ENCODE measurements around a stretch of chr6.

DNA sequence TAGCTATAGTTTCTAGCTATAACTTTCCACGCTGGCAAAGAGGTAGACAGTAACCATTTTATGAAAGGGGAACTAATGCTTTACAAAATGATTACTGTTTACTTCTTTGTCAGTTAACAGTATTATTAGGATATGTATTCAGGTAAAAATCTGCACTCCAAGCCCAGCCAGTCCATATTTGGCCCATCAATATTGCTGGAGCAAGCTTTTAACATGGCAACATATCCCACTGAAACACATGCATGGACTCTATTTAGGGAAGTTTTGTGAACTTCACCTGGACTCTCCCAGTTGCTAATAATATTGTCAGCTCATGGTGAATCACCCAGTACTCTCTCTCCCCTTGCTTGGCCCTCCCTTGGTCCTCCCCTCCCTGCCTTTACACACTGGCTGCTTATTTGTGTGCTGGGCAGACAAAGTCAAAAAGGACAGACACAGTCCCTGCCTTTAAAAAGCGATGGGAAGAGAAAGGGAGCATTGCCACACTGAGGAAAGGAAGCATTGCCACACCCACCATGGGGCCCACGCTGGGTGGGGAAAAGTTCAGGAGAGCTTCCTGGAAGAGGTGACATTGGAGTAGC is 143.3 kb upstream of the EXOC2 start:
- PRO-cap: no peak
- RRBS: no CpG with 5 or more reads among the region's 3 CpGs

- PRO-cap: no peak
- RRBS: 85% methylated on average over 6 of the region's 12 CpGs
These were observed 272.8 kb upstream of the FOXQ1 start for GRCh38 chr6:1038992-1039562.

DNA sequence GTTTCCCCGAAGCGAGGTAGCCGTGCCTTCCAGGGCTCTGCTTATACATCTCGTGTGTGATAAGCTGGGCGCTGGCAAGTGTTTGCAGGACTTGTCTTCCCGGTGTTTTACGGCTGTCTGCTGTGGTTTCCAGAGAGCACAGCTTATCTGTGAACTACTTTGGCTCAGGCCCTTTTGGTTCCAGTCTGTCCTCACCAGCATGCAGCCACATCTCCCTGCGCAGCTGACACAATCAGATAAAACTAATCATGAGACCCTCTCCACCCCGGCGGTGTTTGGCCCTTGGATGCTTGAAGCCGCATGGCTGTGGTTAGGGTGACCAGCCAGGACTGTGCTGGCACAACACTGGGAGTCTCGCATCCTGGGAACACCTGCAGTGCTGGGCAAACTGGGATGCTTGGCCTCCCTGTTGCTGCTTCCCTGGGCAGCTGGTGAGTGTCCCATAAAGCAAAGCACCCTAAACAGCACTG is 241.8 kb upstream of the FOXQ1 start:
- PRO-cap: bidirectional peak, plus-strand start at position 173 of the sequence, minus-strand start at position 119 of the sequence
- RRBS: no CpG with 5 or more reads among the region's 12 CpGs

DNA sequence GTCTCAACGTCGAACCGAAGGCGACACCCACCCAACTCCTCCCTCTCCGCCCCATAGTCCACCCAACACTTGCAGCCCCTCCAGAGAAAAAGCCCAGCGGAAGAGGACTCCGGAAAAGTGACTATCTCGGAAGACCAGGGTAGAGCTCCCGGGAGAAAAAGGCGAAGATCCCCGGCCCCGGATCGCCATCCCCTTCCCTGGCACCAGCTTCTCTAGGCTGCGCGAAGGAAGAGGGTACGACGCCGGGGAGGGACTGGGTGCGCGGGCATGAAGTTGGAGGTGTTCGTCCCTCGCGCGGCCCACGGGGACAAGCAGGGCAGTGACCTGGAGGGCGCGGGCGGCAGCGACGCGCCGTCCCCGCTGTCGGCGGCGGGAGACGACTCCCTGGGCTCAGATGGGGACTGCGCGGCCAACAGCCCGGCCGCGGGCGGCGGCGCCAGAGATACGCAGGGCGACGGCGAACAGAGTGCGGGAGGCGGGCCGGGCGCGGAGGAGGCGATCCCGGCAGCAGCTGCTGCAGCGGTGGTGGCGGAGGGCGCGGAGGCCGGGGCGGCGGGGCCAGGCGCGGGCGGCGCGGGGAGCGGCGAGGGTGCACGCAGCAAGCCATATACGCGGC is 648 bp downstream of the FOXQ1 start:
- PRO-cap: no peak
- RRBS: 3% methylated on average over 21 of the region's 73 CpGs

- PRO-cap: bidirectional peak, plus-strand start at chr6:1316310, minus-strand start at chr6:1316028; bidirectional peak, plus-strand start at chr6:1316392, minus-strand start at chr6:1316349; bidirectional peak, plus-strand start at chr6:1316570, minus-strand start at chr6:1316629; bidirectional peak, plus-strand start at chr6:1316751, minus-strand start at chr6:1316826
- RRBS: no CpG with 5 or more reads among the region's 49 CpGs
These were observed 4.4 kb downstream of the FOXQ1 start for GRCh38 chr6:1316052-1317001.

DNA sequence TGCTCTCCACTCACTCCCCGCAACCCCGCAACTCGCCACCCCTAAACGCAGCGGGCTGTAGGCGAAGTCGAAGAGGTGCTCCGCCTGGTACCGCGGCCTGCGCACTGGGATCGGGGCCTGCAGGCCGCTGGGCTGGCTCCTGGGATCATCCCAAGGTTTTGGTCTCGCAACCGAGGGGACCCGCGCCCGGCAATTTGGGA is 4.7 kb upstream of the FOXF2 start:
- PRO-cap: no peak
- RRBS: no CpG with 5 or more reads among the region's 18 CpGs

GRCh38 chr6:1641244-1641776 is 31.6 kb downstream of the FOXC1 start:
- PRO-cap: bidirectional peak, plus-strand start at chr6:1641640, minus-strand start at chr6:1641423
- RRBS: no CpG with 5 or more reads among the region's 12 CpGs

DNA sequence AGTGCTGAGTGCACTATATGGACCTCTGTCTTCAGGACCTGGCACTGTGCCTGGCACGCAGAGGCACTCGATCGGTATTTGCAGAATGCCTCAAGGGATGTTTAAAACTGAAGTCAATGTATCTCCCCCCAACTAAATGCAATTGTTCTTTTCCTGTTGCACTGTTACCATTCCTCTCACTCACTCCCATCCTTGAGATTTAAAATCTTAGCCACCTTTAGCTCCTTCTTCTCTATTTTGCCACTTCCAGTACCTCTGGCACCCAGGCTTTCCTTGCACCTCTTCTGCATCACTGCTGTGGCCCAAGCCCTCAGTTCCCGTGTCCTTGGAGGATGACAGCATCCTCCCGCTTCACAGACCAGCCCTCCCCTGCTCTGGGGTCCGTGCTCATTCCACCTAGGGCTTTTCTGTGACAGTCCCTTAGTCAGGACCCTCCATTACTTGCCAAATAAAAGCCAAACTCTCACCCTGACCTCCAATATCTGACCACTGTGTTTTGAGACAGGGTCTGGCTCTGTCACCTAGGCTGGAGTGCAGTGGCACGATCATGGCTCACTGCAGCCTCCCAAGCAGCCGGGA is 36.3 kb downstream of the FOXC1 start:
- PRO-cap: no peak
- RRBS: 83% methylated on average over 1 of the region's 8 CpGs

- PRO-cap: no peak
- RRBS: 100% methylated on average over 2 of the region's 7 CpGs
These were observed 132.6 kb downstream of the FOXC1 start for GRCh38 chr6:1742287-1742784.

GRCh38 chr6:1869361-1870577 is 260.1 kb downstream of the FOXC1 start:
- PRO-cap: no peak
- RRBS: no CpG with 5 or more reads among the region's 16 CpGs

DNA sequence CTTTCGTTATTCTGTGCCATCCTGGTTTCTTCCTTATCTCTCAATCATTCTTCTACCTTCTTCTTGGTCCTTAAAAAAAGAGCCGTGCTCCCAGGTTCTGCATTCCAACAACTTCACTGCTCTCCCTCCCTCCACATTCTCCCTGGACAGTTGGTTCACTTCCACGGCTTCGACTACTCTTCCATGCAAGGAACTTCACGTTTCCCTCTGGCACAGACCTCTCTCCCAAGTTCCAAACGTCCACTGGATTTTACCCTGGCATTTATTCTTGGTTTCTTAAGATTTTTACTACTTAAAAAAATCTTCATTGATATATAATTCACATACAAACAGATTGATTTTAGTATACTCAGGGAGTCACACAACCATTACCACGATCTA is 279.6 kb downstream of the FOXC1 start:
- PRO-cap: no peak
- RRBS: no CpG with 5 or more reads among the region's 7 CpGs

DNA sequence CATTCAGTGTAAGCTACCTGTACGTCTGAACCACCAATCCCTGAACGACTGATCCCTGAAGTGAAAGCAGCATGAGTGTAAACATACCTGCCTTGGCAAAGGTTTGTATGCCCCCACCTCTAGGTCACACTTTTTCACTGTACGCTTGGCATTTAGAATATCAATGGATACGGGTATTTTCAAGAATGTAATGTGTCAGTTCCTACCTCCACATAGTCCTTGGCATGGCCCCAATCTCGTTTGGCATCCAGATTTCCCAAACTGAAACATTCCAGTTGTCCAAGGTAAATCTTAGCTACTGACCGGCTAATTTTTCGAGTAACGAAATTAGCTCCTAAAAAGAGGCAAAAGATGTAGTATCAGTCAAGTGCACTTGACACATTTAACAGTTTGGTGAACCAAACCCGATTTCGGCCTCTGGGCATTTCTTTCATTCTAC is 315.5 kb downstream of the GMDS start:
- PRO-cap: no peak
- RRBS: no CpG with 5 or more reads among the region's 10 CpGs

- PRO-cap: no peak
- RRBS: no CpG with 5 or more reads among the region's 5 CpGs
These were observed 134.4 kb downstream of the GMDS start for GRCh38 chr6:2111060-2111375.

- PRO-cap: no peak
- RRBS: no CpG with 5 or more reads among the region's 2 CpGs
These were observed 92.2 kb upstream of the GMDS start for GRCh38 chr6:2337305-2338355.

GRCh38 chr6:2377848-2378372 is 132.5 kb upstream of the GMDS start:
- PRO-cap: no peak
- RRBS: no CpG with 5 or more reads among the region's 2 CpGs

GRCh38 chr6:2633858-2634845 is 116.6 kb downstream of the MYLK4 start:
- PRO-cap: bidirectional peak, plus-strand start at chr6:2634758, minus-strand start at chr6:2634443
- RRBS: 13% methylated on average over 12 of the region's 78 CpGs

DNA sequence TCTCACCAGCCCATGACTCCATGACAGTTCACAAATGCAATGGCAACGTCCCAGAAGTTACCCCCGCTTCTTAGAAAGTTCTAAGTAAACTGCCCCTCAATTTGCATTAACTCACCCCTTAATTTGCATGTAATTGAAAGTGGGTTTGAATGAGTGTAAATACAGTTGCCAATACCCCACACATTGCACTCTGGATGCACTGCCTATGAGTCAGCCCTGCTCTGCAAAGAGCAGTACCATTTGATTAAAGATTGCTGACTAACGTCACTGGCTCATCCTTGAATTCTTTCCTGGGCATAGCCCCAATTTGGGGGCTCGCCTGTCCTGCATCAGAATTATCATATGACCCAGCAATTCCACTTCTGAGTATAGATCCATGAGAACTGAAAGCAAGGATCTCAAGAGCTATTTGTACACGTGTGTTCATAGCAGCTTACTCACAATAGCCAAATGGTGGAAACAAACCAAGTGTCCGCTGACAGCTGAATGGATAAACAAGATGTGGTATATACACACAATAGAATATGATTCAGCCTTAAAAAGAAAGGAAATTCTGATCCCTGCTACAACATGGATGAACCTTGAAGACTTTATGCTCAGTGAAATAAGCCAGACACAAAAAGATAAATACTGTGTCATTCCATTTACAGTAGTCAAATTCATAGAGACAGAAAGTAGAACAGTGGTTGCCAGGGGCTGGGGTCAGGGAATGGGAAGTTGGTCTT is 36.3 kb downstream of the MYLK4 start:
- PRO-cap: no peak
- RRBS: no CpG with 5 or more reads among the region's 6 CpGs

DNA sequence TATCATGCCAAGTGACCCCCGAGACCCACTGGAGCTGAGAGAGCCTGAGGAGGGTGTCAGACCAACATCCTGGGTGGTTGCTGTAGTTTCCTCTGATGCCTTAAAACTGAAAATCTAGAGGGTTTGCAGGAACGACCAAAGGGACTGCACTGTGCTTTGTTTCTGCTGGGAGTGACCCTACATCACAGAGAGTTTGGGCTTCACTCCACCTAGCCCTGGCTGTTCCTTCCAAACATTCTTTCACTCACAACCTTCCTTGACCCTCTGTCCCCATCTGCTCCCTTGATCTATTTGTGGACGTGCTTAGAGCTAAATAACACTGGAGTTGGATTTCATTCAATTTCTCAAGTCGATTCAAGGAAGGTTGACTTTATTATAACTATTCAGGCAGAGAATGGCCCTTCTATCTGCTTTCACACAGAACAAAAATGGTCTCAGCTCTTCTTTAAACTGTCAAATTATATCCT is 18.1 kb downstream of the MYLK4 start:
- PRO-cap: no peak
- RRBS: no CpG with 5 or more reads among the region's 4 CpGs

DNA sequence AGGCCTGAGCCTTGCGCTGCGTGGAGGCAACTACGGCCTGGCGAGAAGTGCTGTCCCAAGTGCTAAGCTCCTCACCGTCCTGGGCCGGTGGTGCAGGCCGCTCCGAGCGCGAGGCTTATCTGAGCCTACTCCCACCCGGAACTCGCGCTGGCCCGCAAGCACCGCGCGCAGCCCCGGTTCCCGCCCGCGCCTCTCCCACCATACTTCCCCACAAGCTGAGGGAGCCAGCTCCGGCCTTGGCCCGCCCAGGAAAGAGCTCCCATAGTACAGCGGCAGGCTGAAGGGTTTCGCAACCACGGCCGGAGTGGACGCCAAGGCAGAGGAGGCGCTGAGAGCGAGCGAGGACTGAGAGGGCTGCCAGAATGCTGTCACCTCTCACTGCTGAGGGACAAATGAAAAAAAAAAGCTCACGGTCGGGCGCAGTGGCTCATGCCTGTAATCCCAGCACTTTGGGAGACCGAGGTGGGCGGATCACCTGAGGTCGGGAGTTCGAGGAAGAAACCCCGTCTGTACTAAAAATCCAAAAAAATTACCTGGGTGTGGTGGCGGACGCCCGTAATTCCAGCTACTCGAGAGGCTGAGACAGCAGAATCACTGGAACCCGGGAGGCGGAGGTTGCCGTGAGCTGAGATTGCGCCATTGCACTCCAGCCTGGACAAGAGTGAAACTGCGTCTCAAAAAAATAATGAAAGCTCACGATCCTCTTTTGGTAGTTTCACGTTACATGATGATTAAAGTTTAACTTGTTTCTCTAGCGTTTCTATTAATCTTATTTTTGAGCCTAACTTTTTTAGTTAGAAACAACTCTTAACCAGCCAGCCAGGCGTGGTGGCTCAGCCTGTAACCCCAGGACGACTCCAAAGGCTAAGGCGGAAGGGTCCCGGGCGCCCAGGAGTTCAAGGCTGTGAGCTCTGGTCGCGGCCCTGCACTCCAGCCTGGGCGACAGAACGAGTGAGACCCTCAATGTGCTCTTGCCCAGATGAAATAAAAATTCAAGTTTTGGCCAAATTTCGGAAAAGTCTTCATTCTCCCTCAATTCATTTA is 1.4 kb upstream of the WRNIP1 start:
- PRO-cap: no peak
- RRBS: 93% methylated on average over 12 of the region's 61 CpGs

- PRO-cap: no peak
- RRBS: 94% methylated on average over 1 of the region's 17 CpGs
These were observed 14.1 kb downstream of the WRNIP1 start for GRCh38 chr6:2779059-2779934.